Fallopian tube (tissue), 1 donor: ENCODE measurements around a stretch of chr4.

DNA sequence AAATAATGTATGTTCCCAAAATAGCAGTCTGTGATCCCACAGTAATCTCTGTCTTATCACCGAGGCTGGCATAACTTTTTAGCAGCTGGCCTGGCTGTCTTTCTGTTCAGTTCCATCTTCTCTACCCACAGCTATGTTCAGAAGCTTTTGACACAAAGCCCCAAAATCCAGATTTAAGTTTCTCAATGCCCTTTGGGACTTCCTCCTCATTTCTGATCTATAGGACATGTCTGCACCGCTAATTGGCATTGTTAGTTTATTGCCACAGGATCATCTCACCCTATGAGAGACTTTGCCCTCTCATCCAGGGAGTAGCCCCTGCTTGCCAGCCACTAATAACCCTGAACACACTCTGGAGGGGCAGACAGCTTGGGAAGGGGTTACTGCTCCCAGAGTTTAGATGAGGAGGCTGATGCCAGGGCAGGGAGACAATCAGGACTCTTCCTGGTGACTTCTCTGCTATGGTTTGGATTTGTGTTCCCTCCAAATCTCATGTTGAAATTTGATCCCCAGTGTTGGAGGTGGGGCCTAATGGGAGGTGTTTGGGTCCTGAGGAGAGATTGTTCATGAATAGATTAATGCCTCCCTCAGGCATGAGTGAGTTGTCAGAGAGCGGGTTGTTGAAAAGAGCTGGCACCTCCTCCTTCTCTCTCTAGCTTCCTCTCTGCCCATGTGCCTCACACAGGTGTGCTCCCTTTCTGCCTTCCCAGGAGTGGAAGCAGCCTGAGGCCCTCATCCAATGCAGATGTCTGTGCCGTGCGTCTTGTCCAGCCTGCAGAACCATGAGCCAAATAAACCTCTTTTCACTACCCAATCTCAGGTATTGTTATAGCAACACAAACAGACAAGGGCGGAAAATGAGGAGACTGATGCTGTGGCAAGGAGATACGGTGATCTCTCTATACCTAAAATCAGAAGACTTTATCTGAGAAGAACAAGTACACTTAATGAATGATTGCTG, 3.5 kb upstream of the SCARB2 start:
- PRO-cap = bidirectional peak, plus-strand start at position 605 of the sequence, minus-strand start at position 468 of the sequence

- PRO-cap = bidirectional peak, plus-strand start at chr4:76307288, minus-strand start at chr4:76307234
Observed at GRCh38 chr4:76307110-76307365, 505 bp downstream of the STBD1 start.

DNA sequence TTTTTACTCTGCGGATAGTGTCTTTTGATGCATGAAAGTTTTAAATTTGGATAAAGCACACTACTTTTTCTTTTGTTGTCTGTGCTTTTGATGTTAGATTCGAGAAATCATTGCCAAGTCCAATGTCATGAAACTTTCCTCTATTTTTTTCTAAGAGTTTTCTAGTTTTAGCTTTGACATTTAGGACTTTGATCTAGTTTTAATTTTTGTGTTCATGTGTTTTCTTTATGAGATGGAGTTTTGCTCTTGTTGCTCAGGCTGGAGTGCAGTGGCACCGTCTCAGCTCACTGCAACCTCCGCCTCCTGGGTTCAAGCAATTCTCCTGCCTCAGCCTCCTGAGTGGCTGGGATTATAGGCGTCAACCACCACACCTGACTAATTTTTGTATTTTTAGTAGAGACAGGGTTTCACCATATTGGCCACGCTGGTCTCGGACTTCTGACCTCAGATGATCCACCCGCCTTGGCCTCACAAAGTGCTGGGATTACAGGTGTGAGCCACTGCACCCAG, 18.9 kb downstream of the SHROOM3 start:
- PRO-cap = no peak

DNA sequence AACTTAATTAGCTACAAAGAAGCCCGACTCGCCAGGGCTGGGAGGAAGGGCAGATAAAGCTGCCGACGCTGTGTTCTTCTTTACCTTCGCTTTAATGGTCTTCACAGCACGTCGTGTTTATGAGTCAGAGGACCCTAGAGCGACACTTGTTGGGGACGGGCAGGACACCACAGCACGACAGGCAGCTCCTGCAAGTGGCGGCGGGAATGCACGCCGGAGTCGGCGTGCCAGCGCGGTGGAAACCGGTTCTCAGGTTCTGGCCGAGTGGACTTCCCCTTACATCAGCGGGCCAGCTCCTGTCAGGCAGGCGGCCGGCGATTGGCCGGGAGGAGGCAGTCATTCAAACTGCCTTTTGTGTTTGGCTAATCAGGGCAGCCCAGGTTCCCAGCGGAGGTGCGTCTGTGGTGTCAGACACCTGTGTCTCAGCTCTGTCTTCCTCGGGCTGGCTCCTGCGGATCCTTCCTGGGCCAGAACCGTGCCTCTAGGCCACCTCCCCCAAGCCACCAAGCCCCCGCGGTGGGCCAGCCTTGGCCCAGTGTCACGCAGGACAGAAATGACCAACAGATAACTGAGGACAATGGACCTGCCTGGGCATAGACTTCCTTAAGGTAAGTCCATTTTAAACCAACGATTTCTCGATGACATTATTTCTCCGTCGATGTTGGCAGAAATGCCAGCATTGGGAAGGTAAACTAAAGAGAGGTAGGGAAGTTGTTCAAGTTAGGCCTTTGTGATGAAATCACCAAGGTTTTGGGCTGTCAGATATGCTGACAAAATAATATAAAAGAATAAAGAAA, 151.0 kb downstream of the SHROOM3 start:
- PRO-cap = bidirectional peak, plus-strand start at position 379 of the sequence, minus-strand start at position 221 of the sequence

DNA sequence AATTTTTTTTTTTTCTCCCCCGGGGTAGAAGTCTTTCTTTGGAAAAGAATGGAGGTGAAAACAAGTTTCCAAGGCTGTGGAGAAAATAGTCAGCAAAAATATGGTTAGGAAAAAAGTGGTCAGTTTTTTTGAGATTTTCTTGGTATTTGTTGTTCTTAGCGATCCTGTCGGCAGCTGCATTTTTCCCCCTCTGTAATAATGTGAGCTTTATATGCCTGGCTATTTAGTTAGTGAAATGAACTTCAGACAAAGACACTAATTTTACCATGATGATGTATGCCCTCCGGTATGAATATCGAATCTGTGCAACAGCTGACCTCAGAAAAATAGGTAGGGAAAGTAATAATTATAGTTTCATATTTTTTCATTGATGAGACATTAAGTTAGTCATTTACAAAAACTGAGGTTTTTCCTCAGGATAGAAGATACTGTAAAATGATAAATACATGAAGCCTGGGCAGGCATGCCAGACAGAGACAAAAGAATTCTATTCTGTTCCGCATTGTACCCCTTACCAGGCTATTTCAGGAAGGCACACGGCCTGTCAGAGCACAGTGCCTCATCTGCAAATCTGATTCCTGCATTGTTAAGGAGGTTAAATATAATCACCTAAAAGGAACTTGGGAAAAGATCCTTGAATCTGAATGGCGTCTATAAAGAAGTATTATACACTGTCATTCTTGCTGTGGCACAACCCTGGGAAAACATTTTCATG, 155.8 kb downstream of the SHROOM3 start:
- PRO-cap = no peak

GRCh38 chr4:76663684-76664350, 228.8 kb downstream of the SHROOM3 start:
- PRO-cap = no peak

DNA sequence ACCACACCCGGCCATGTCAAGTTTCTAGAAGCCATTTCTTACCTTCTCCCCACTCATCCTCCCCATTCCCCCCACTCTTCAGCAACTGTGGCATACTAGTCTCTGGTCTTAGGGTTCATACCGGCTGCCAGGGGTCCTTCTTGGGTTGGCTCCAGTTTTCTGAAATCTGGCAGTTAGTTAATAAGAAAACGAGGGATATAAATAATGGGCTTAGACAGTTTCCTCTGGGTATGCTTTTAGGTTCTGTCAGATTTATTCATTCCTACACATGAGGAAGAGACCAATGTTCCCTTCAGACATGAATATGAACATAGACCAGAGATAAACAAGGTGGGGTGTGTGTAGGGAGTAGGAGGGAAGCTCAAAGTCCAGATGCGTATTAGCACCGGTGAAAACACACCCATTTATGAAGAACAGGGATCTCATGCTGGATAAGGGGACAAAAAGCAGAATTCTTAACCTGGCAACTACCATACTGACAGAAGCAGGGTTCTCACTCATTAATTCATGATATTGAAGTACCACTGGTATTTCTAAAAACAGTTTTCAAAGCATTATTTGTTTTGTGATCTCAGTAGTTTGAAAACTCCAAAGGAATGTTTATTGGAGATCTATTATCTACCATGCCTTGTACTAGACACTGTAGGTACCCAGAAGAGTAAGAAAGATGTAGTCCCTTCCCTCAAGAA, 223.0 kb downstream of the SOWAHB start:
- PRO-cap = no peak

GRCh38 chr4:76695896-76696612, 201.9 kb downstream of the SOWAHB start:
- PRO-cap = no peak

- PRO-cap = no peak
Observed at GRCh38 chr4:76702559-76703373, 195.2 kb downstream of the SOWAHB start.

GRCh38 chr4:76781662-76782264, 116.2 kb downstream of the SOWAHB start:
- PRO-cap = no peak

DNA sequence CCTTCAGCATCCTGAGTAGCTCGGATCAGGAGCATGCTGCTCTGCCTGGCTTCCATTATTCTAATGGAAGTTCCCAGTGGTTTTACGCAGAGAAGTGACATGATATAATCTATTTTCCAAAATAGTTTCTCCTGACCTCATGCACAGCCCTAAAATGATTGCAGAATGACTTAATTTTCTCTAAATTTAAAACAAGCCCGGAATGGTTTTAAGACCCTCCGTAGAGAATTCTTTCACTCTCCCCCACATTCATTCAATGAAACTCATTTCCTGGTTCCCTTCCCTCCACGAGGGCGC, 86.4 kb downstream of the SOWAHB start:
- PRO-cap = no peak

- PRO-cap = no peak
Observed at GRCh38 chr4:76812124-76812568, 85.8 kb downstream of the SOWAHB start.

- PRO-cap = no peak
Observed at GRCh38 chr4:77023523-77024285, 52.1 kb downstream of the CCNI start.

GRCh38 chr4:77037314-77037943, 38.4 kb downstream of the CCNI start:
- PRO-cap = no peak

GRCh38 chr4:77048357-77048619, 27.5 kb downstream of the CCNI start:
- PRO-cap = no peak

DNA sequence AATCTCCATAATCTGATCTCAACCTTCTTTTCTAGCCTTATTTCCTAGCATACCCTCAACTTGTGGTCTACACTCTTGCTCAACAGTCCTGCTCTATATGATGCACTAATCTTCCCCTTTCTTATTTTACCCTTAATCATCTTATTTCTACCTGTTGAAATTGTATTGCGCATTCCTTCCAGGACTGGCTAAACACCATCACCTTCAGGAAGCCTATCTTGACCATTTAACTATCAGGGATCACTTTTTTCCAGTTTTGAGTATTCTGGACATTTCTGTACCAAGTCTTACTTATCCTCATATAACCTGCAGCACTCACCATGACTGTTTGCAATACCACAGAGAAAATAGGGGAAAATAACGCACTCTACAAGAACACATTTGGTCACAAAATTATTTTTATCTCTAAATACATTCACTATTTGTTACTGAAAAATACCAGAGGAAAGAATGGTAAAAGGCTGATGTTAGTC, 25.7 kb downstream of the CCNI start:
- PRO-cap = no peak

DNA sequence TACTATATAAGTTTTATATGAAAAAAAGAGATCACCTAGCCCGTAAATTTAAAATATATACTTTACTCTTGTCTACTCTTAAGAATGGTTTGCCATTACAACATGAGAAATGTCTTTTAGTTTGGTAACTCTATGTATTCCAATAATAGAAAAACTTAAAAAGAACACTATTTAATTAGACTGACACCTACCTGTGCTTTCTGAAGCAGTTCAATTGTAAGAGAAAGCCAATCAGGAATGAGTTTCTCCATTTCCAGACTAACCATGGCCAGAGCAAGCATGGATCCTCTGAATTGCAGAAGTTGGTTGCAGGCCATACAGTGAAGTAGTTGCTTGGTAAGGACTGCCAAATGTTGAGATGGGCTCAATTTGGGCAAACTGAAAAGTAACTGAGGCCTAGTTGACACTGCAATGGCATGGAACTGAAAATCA, 20.8 kb downstream of the CCNI start:
- PRO-cap = no peak

- PRO-cap = no peak
Observed at GRCh38 chr4:77066204-77066527, 9.6 kb downstream of the CCNI start.

GRCh38 chr4:77126800-77127316, 30.1 kb upstream of the CCNG2 start:
- PRO-cap = no peak

- PRO-cap = no peak
Observed at GRCh38 chr4:77565940-77566620, 39.5 kb upstream of the CXCL13 start.